Placental pericyte (primary cell): ENCODE results near the genes ZNF487 and WASHC2C.

DNA sequence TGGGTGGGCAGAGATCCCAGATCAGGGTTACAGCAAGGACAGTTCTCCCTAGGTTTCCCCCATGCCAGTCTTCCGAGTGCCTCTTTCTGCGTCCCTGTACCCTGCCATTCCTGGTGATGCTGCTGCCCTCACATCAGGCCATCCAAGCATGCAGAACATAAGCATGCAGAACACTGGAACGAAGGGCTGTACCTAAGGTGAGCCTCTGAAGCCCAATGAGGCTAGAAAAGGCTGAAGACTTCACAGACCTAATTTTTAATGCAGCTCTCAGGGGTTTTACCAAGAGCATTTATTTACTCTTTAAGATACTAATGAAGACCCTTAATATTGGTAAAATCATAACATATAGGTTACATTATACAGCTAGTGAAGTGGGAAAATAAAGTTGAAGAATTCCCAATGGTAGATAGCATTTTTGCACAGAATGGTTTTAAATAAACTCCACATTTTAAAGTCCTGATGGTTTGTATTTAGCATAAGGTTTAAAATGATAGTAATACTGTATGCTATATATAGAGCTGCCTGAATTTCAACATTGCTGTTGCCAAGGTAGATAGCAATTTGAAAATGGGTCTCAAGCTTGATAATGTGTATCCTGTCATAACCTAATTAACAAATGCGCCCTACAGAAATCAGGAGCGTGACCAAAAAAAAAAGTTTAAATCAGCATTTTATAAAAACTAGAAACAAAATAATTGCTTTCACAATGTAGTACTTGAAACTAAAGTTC is 13.7 kb downstream of the FXYD4 start:
- CAGE, long polyA plus RNA: no peak

DNA sequence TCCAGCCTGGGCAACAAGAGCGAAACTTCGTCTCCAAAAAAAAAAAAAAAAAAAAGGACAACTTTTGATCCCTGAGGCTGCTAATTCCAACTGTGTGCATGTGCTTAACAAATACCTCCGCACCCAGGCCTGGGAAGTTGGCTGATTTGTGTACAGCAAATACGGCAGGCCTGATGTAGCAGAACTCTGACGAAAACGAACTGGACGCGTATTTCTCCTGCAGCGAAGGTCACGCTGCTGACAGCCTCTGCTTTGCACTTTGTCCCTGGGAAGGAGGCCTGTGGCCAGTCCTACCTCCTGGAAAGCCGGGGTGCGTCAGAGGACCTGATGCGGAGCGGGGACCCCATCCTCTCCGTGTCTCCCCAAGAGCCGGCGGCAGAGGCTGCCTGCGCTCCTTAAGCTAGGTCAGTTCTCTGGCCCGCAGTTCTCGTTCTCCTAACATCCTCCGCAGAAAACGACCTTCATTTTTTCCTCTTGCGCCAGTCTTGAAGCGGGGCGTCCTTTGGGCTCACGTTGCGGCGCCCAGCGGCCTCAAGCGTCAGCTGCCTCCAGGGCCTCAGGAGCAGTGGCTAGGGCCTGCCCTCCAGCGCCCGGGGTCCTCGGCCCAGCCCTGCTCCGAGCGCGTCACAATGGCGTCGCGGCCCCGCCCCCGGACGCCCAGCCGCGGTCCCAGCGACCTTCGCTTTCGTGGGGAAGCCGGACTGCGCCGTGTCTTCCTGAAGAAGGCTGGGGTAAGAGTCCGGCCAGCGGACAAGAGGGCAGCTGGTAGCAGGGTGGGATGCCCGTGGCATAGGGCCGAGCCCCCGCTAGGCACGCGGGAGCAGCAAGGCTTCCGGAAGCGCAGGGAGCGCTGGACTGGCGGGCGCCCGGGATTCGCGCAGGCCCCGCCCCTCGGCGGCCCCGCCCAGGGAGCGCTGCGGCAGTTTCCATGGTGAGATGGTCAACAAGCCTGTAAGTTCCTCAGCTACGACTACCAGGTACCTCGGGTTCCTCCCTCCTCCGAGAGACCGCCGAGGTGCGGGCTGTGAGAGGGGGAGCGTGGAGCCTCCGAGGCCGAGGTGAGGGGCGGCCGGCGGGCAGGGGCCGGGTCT is at the start of gene ZNF487:
Gene ZNF487 (plus strand): TSS at position 907 of the 1,091 bp plus-strand sequence.
- CAGE, long polyA plus RNA: no peak

GRCh38 chr10:43668437-43668814 is 19.7 kb upstream of the ZNF32 start:
- CAGE, long polyA plus RNA: no peak

- CAGE, long polyA plus RNA: no peak
These were observed 197.6 kb upstream of the ZNF32 start for GRCh38 chr10:43845948-43846942.

- CAGE, long polyA plus RNA: no peak
These were observed 323.5 kb upstream of the ZNF32 start for GRCh38 chr10:43972234-43972494.

DNA sequence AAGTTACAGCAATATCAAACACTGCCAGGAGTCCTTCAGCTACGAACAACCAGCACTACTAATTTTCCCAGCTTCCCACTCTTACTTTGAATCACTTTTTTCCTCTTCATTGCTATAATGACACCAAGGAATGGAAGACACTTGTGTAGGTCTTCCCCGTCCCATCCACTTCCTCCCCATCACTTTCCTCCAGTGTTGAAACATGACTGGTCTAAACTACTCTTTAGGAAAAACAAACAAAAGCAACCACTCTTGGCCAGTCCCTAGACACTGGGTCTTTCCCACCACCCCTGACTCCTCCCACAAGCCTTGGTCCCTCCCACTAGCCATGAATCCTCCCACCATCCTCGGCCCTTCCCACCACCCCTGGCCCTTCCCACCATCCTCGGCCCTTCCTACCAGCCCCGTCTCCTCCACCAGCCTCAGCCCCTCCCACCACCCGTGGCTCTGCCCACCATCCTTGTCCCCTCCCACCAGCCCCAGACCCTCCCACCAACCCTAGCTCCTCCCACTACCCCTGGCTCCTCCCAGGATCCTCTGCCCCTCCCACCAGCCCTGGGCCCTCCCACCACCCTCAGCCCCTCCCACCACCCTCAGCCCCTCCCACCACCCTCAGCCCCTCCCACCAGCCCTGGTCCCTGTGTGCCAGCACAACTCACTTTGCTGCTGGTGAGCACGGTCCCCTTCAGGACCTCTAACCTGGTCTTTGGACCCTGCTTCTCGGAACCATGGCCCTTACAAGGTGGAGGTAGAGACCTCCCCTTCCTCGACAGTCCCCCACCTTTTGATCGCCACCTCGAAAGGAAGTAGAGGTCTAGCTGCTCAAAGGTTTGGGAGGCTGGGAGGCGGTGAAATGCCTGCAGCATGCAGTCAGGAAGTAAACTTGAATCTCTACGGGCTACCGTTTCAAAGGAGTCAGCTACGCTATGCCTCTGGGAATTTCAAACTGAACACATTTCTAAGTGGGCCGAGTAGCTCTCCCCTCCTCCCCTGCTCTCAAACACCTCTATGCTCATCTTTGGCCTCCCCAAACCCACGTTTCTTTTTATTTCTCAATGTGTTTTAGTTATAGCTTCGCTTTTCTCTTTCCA is 68.4 kb downstream of the CXCL12 start:
- CAGE, long polyA plus RNA: no peak

- CAGE, long polyA plus RNA: no peak
These were observed 1.6 kb upstream of the CXCL12 start for GRCh38 chr10:44386344-44386969.

GRCh38 chr10:44879098-44880002 is 31.8 kb upstream of the TMEM72 start:
- CAGE, long polyA plus RNA: no peak

DNA sequence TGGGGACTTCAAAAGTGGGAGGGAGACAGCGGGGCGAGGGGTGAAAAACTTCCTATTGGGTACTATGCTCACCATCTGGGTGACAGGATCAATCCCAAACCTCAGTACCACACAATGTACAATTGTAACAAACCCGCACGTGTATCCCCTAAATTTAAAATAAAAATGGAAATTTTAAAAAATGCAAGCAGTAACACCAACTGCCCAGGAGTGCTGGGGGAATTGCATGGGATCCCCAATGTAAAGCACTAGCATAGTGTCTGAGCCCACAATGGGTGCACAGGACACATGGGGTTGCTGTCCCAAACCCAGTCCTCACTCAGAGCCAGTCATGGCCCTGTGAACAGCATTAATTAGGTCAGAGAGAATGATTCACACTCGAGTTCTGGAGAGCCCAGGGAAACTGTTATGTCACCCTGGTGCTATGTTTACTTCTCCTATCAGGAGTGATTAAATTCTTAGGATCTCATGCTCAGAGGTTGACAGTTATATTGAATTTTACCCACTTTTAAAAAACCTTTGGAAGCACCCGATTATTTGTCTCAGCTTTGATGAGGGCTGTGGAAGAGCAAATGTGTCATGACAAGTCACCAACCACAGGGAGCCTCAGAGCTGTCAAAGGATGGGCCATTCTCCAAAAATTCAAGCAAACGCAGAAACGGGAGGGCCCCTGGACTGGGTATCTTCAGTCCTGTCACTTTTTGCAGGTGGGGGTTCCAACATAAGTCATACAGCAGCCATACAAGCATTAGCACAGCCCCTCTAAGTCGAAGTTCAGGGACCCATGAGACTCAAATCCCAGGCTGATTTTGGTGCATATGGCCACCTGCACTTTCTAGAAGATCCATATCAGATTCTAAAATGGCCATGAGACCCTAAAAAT is 1.3 kb upstream of the RASSF4 start:
- CAGE, long polyA plus RNA: no peak

DNA sequence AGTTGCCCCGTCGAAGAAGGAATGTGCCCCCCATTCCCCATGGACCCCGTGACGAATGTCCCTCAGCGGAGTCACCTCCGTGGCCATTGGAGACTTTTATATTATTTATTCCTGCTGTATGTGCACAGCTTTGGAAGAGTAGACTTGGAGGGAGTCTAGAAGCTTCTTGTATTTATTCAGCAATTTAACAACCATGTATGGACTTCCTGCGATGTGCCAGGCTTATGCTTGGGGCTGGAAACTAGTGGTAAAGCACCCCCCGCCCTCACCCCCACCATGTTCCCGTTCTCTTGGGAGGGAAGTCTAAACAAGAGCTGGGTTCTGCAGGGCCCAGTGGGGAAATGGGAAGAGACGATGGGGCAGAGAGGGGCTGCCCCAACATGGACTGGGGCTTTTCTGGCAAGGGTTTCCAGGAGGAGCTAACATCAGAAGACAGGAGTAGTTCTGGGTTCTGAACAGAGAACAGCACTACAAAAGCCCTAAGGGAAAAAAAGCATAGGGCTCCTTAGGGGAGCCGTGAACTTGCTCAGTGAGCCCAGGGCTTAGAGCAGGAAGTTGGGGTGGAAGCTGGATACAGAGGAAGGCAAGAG is 8.0 kb downstream of the RASSF4 start:
- CAGE, long polyA plus RNA: no peak

GRCh38 chr10:45001412-45002164 is 865 bp downstream of the ZNF22 start:
- CAGE, long polyA plus RNA: no peak

GRCh38 chr10:45330273-45330489 is 14.8 kb upstream of the OR13A1 start:
- CAGE, long polyA plus RNA: no peak

DNA sequence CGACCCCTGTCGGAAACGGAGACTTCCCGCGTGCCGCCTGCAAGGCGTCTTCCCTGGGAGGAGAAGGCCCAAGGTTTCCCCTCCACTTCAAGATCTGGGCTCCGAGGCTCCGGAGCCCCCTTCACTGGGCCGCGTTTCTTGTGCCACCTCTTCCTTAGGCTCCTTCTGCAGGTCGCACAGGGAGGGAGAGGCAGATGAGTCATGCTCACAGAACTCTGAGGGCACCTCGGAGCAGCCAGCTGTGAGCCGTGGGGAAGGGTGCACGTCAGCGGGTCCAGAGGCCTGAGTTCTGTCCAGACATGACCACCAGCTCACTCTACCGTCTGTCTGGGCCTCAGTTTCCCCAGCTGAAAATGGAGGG is 626 bp downstream of the ALOX5 start:
- CAGE, long polyA plus RNA: no peak

GRCh38 chr10:45445302-45445974 is 71.4 kb downstream of the ALOX5 start:
- CAGE, long polyA plus RNA: no peak

DNA sequence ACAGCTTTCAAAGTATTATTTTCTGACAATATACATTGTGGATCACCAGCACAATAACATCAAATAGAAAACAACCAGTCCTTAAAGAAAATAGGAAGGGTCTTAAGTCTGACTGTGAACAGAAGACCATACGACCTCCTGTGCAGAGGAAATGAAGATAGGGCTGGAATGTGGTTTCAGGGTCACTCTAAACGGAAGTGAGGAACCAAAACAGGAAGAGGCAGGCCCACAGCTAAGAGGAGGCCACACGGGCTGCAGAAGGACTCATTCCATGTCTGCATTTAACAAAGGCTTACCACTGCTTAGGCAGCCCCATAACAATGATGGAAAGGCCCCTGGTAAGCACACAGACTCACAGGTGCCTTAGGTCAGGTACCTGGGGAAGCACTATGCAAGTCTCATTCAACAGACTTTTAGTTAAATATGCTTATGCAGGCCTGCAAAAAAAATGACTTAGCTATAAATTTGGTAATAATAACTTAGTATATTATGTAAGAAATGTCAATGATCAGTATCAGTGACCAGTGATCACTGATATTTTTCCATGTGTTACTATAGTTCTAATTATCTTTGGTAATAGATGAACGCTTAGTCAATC is 22.4 kb upstream of the MARCHF8 start:
- CAGE, long polyA plus RNA: no peak

GRCh38 chr10:45601126-45601451 is 65.9 kb upstream of the MARCHF8 start:
- CAGE, long polyA plus RNA: no peak

DNA sequence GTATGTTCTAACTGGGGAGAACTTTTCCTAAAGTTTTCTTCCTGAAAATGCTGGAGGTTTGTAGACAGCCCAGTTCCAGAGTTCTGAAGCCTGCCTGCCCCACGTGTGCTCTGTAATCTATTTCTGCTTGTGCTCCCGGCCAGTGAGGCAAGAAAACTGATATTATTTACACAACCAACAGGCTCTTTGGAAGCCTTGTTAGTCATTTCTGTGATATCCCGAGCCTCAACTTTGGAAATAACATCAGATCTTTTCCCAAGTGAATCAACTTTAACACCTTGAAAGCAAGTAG is 46.7 kb downstream of the ZFAND4 start:
- CAGE, long polyA plus RNA: no peak

GRCh38 chr10:45653309-45653929 is 19.2 kb downstream of the ZFAND4 start:
- CAGE, long polyA plus RNA: no peak

GRCh38 chr10:45726639-45728022 is at the start of gene WASHC2C:
TSS of gene WASHC2C (plus strand) at chr10:45727266.
- CAGE, long polyA plus RNA: no peak

DNA sequence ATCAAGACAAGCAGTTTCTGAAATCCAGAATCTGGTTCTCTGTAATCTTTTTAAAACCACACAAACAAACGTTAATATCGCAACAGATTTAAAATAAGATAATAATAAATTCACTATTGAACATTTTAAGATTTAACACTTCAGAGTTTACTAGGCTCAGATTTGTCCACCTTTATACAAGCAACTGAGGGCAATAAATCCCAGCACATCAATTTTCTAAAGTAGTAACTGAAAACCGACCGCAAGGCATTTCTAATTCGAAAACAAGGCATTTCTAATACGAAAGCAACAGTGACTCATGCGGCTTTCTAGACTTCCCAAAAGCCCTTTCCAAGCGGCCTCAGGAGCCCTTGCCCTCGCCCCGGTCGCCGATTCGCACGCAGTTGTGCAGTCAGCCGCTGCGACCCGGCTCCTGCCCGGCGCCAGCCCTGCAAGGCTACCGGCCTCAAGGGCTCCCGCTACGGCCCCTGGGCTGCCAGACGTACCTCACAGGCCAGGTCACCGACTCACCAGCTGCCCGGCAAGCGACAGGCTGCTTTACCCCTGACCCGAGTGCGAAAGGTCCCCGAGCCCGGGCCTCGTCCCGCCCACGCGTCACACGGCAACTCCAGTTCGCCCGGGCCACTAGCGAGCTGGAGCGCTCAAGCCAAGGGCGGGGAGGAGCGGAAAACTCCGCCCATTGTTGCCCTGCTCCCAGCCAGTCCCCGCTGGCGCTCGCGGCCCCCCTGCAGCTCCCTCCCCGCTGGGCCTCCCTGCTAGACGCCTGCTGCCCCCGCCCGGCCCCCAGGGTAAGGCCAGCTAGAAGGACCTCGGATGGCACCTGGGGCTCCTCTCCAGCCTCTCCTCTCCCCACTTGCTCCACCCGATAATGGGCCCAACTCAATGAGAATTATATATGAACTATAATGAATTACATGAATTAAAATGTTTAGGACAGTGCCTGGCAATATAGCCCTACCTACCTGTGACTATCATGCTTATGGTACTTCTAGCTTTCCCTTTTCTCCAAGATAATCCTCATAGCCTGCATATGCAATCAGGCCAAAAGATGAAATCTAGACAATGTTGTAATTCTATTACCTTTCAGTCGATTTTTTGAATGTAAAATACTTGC is 7.2 kb downstream of the NCOA4 start:
- CAGE, long polyA plus RNA: no peak